Cardiac ventricle fibroblast (primary cell): ENCODE measurements around a stretch of chr6.

DNA sequence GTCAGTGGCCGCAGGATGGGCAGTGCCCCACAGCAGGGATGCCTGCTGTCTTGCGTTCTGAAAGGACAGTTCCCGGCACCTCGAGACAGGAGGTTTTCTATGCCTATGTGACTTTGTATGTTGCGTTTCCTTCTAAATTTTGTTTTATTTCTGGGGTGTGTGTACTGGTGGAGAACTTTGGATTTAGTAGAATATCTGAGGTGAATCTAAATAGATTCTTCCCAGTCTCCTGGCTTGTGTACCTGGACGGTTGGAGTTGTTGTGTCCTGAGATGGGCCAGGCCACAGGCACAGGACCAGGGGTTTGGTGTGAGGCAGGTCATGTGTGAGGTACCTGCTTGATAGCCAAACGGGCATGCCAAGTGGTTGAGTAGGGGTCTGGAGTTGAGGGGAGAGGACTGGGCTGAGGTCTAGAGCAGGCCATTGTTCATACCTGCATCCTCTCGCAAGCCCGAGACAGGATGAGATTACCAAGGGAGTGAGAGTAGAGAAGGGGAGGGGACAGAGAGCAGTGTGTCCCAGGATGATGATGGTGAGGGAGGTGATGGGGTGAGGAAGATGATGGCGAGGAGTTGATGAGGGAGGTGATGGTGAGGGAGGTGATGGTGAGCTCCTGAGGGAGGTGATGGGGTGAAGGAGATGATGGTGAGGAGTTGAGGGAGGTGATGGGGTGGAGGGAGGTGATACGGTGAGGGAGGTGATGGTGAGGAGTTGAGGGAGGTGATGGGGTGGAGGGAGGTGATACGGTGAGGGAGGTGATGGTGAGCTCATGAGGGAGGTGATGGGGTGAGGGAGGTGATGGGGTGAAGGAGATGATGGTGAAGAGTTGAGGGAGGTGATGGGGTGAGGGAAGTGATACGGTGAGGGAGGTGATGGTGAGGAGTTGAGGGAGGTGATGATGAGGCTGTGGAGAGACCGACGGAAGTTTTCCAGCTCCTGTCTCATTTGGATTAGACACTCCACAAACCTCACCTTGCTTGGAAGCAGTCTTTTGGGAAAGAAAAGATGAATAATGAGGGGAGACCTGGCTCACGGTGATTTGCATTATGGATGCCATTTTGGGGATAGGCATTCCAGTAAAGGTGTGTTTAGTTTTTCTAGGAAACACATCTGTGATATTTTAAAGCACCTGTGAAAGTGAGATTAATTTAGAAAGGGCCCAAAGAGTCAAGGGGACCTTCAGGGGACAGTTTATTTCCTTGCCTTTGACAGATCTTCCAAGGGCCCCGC lies 6.4 kb downstream of the TMEM181 start:
- RAMPAGE, long total RNA: no peak

DNA sequence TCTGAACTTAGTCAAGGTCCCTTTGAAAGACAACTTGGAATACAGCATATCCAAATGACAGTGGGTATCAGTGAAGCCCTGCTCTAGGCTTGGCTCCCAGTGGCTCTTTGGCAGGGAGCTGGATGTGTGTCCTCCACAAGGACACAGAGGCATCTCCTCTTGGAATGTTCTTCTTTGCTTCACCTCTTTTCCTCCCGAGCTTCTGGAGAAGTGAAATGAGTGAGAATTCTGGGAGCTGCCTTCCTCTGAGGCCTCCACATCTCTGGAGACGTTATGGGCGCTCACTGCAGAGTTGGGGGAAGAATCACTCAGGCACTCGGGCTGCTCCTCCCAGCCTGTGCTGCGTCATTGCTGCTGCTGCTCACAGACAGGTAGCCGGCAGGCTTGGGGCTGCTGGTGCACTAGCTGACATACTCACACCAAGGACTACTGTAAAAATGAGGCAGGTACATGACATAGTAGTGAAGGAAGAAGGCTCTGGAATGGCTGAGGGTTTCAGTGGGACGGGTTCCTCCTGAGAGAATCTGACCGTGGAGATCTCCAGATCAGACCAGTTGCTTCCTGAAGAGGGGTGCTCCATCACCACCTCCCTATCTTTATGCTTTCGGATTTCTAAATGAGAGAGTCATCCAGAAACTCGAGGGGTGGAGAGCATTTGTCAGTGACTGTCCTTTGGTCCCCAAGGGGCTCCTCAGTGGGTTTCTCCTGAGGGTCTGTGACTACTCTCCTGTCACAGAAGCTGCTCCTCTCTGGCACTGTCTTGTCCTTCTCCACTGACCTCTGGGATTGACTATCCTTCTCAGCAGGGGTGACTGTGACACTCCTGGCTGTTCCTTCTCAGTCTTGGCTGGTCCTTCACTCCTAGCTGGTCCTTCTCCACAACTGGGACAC lies 33.9 kb downstream of the DYNLT1 start:
- RAMPAGE, long total RNA: no peak

- RAMPAGE, long total RNA: no peak
Observed at GRCh38 chr6:158644084-158644609, 396 bp downstream of the DYNLT1 start.

- RAMPAGE, long total RNA: no peak
Observed at GRCh38 chr6:158655175-158656301, 5.7 kb downstream of the SYTL3 start.

DNA sequence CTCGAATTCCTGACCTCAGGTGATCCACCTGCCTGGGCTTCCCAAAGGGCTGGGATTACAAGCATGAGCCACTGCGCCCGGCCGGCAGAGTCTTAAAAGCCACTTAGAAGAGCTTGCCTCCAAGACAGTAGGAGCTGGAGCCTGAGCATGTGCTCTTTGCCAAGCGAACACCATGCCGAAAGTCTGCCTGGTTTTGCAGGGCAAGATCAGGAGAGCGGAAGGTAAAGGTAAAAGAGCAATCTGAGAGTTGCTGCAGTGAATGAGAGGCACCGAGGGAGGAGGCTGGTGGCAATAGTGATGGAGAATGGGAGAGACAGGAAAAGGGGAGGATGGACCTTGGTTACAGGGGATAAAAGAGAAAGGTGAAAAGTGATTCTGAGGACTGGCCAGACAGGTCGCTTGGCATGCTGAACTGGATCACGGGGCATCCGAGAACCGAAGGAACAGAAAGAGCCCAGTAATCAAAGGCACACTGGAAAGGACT lies 18.6 kb downstream of the SYTL3 start:
- RAMPAGE, long total RNA: no peak

- RAMPAGE, long total RNA: no peak
Observed at GRCh38 chr6:158673733-158673932, 23.8 kb downstream of the SYTL3 start.

DNA sequence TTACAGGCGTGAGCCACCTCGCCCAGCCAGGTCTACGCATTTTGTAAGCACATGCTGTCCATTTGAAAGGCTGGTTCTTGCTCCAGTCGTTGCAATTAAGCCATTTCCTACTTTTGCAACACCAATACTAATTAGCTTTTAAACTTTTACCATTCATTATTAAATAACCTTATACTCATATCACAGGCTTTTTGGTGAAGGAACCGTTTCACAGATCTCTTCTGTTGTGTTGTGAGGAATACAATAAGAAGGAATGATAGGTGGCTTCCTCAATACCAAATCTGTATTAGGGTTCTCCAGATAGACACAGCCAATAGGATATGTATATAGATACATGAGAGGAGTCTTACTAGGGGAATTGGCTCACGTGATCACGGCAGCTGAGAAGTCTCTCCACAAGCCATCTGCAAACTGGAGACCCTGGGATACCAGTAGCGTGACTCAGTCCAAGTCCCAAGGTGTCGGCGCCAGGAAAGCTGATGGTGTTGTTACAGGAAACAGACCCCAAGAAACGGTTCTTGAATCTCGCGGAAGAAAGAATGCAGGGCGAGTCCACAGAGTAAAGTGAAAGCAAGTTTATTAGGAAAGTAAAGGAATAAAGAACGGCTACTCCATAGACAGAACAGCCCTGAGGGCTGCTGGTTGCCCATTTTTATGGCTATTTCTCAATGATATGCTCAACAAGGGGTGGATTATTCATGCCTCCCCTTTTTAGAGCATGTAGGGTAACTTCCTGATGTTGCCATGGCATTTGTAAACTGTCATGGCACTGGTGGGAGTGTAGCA lies 61.4 kb downstream of the SYTL3 start:
- RAMPAGE, long total RNA: no peak

DNA sequence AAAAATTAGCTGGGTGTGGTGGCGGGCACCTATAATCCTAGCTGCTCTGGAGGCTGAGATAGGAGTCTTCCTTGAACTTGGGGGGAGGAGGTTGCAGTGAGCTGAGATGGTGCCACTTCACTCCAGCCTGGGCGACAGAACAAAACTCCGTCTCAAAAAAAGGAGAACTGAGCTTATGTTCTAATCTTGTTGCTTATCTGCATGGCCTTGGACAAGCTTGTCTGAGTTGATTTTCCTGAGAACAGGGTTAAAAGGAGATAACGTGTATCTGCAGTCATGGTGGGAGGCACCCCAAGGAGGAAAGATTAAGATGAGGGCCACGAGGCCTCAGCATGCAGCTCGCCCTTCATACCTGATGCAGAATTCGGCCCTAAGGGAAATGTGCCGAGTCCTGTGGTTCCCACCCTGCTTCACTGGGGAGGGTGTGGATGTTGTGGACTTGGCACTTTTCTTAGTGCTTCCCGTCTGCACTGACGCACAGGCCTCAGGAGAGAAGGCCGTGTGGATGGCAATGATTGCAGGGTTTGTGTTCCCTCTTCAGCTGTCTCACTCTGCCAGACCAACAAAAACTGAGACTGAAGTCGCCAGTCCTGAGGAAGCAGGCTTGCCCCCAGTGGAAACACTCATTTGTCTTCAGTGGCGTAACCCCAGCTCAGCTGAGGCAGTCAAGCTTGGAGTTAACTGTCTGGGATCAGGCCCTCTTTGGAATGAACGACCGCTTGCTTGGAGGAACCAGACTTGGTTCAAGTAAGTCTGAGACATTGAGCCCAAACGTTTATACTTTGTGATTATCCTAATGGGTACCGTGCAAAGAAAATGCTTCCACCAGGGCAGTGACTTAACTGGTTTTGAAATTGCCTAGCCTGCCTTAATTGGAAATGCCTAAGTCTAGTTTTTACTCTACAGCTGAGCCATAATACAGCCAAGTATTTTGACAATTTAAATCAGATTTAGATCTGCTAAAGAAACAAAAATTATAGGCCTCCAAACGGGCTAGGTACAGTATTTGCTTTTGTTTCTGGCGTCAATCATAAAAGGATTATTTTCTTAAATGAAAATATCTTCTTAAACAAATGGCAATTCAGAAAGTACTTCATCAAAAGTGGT lies 56.1 kb downstream of the EZR start:
- RAMPAGE, long total RNA: no peak

DNA sequence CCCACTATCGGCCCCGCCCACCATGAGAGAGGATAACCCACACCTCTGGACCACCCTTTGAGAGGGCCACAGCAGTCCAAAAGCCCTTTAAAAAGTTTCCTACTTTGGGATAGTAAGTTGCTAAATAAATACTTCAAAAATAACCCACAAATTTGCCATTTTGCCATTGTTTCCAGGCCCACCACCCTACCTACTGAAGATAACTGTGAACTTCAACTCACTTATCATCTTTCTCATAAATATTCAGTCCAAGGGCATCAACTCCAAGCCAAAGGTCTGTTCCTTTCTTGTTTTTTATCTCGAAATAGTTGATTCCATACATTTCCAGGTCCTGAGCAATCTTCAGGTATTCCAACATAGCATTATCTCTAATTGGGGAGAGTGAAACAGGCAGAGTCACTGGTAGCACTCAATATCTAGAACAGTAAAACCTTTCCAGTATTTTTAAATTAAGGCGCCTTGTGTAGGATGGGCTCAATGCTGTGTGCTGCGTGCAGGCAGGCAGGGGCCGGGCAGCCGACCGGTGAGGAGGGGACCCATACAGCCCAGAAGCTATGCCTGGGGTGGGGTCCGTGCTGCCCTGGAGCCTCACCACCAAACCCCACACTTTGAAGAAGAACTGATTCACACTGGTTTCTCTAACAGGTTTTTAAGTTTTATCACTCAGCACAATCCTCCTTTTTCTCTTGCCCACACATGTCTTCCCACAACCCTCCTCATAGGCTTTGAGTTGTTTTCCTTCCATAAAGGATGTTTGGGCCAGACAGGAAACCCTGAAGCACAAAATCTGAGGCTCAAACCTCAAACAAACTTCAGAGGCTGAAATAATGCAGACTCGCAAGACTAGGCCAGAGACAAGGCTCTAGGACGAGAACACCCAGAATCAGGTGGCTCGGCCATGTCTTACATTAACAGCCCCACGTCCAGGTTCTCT lies 35.6 kb downstream of the EZR start:
- RAMPAGE, long total RNA: no peak

DNA sequence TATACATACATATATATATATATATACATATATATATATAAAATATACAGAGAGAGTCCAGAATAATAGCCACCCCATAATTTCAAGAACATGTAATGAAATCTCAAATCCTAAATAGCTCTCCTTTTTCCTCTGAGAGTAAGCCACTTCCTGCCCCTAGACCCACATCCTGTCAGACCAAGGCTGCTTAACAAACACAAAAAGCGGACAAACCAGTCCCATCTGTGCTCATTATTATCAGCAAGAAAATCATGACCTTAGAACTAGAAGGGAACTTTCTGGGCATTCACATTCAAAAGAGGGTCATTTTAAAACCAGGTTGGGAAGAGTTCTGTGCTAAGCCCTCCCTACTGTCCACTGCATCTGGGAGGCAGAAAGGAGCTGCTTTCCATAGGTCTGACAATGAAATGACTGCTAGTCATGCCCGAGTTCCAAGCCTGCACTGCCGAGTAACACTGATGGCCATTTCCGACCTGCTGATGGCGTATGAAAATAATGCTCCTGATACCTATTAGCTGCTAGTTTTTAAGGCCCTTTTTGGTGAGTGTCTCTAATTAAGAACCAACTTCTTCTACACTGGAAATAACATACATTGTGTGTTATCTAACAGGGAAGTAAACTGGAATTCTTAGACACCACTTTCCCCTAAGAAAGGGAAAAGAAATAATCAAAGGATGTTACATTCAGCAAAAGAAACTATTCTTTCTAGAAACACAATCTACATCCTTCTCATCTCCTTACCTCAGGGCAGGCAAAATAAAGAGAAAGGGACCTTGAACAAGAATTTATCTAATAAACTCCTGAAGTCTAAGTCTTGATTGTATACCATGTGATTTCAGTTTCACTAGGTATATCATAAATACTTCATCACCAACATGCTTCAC lies 15.3 kb downstream of the EZR start:
- RAMPAGE, long total RNA: no peak

- RAMPAGE, long total RNA: no peak
Observed at GRCh38 chr6:158826842-158827543, 7.8 kb upstream of the EZR start.

DNA sequence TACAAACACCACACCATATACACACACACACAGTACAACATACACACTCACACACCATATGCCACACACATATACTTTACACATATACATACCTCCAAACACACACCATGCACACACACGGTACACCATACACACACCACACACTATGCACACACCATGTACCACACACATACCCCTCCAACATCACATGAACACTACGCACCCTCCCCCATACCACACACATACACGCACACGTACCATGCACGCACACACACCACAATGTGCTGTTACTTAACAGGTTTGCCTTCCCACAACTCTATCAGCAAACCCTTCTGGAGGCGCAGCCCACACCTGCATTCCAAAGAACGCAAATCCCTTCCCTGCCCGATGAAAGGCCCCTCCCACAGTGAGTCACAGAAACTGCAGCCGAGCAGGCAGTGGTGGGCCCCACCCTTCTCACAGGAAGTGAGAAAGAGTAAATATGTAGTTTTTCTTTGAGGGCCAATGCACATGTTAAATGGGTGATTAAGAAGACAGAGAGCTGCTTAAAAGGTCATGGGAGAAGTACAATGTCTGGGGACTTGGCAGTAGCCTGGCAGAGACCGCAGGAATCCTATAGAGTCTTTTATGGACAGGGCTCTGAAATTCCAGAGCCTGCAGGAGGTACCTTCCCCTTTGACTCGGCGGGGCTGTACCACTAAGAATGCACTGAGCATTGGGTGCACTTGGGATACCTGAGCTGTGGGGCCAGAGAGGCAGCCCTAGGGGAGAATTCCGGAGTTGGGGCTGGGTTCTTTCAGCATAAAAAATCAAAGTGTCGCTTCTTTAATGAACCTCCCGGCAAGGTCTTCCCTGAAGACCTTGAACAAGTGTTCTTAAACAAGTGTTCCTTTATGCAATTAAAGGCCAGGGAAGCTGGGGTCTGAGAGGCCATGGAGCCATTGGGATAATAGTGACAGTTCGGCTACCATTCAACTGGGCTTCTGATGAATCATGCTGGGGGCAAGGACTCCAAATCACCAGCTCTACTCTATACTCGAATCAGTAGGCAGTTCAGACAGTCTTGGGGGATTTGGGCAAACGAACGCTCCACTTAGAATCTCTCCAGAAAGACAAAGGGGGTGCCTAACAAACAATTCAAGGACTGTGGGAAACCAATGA lies 34.3 kb upstream of the EZR start:
- RAMPAGE, long total RNA: no peak

DNA sequence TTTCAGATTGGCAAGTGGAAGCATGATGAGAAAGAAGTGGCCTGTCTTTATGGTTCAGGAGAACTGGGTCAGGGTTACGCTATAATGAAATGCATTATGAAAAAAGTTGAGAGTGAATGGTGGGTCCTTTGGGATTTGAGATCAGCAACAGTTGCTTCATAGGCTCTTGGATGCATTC lies 1.8 kb downstream of the TAGAP start:
- RAMPAGE, long total RNA: no peak

DNA sequence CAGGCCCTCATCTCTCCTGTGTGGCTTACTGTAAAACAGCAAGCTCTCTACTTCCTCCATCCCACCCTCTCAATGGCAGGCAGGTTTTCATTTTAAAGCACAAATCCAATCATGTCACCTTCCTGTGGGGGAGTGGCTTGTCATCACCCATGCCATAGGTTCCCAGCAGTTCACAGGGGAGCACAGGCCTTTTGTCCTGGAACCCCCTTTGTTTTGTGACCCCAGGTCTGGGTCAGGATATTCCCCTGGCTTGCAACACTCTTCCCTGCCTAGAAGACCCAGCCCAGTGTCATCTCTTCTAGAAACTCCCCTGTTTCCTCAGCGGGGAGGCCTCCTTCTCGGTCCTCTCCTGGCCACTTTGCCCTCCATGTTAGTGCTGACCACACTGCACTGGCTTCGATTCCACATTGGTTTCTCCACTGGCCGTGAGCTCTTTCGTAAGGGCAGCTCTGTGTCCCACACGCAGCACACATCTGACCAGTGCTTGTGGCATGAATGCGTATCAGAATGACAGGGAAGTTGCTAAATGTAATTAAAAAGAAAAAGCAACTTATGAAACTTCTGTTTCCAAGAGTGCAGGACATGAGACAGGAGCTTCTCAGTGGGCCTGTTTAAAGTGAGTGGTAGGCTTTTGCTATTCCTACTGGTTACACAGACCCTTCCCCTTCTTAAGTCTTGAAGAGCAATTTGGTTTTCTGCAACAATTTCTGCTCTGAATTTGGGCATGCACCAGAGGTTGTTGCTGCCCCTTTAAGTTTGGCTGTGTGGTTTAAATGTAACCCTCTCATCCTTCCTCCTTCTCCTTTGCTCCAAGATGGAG lies 49.4 kb upstream of the FNDC1 start:
- RAMPAGE, long total RNA: no peak

- RAMPAGE, long total RNA: no peak
Observed at GRCh38 chr6:159467508-159468327, 225.3 kb downstream of the SOD2 start.

GRCh38 chr6:159687966-159688390 lies 5.1 kb downstream of the SOD2 start:
- RAMPAGE, long total RNA: no peak

- RAMPAGE, long total RNA: no peak
Observed at GRCh38 chr6:159729442-159730166, 2.3 kb downstream of the WTAP start.

DNA sequence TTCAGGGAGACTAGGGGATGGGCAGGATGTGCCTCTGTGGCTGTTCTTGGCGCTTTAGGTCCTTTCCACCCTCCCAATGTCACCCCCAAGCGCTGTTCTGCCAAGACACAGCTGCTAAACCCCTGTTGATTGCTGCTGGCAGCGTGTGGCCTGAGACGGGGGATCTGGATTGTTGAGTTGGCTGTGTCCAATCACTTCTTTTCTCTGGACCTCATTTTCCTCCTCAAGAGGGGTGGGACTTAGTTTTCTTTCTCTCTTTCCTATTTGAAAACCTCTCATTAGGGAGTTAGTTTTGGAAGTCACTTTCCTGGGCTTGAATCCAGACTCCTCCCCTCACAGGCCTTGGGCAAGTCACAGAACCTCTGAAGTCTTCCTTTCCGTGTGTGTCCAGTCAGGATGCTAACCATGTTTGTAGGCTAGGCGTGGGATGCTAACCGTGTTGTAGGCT lies 8.5 kb downstream of the IGF2R start:
- RAMPAGE, long total RNA: no peak

- RAMPAGE, long total RNA: no peak
Observed at GRCh38 chr6:159983774-159984422, 15.0 kb downstream of the IGF2R start.

DNA sequence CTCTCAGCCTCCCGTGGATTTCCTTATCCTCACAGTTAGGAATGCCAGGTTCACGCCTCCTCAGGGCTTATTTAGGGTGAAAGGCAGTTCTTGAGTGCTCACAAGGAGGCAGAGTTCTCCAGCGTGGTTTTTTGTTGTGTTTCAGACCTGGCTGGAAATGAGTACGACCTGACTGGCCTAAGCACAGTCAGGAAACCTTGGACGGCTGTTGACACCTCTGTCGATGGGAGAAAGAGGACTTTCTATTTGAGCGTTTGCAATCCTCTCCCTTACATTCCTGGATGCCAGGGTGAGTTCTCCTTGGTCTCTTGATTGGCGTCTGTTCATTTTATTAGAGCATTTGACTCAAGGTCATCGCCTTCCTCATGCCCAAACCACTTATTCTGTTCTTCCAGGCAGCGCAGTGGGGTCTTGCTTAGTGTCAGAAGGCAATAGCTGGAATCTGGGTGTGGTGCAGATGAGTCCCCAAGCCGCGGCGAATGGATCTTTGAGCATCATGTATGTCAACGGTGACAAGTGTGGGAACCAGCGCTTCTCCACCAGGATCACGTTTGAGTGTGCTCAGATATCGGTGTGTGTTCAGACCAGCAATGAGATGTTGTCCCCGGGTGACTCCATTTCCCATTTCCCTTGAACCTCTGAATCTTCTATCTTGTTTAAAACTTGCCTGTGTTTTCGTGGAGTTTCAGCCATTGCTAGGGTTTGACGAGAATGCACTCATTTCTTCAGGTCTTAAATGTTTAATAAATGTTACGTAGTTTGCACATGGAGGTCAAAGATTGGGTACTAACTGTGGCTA lies 60.1 kb upstream of the SLC22A1 start:
- RAMPAGE, long total RNA: no peak